Thyroid gland (tissue), 7 donors: ENCODE measurements around the genes KRTAP10-3, KRTAP10-12 and ITGB2.

DNA sequence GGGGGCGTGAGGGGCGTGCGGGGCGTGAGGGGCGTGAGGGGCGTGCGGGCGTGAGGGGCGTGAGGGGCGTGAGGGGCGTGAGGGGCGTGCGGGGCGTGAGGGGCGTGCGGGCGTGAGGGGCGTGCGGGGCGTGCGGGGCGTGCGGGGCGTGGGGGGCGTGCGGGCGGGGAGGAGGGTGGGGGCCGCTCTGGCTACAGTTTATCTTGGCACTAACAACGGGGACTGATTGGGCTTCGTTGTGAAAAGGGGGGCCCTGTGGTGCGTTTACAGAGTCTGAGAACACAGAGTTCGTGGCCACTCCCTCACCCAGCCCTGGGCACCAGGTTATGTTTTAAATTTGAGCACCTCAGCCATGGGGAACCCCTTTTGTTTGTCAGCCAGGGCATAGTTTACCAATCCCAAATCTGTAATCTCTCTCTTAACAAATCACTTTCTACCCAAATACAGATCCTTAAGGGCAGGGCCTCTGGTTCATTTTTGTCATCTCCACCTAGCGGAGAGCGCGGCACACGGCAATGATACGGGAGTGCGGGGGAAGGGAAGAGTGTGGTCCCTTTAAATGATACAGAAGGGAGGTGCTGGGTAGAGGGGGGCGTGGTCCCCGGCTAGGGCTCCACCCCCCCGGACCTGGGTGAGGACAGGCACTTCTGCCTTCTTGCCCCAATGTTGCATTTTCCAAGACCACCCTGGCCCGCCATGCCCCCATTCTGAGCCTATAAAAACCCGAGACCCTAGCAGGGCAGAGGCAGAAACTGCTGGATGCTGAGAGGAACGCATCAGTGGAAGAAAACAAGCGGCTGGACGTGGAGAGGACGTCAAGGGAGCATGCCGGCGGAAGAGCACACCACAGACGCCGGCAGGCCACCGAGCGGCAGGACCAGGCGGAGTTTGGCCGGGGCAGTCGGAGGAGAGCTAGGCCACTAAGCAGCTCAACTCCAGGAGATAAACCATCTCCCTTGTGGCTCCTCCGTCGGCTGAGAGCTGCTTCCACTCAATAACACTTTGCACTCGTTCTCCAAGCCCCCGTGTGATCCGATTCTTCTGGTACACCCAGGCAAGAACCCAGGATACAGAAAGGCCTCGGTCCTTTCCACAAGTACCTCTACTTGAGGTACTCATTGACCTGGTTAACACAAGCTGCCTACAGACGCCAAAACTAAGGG lies 29.9 kb downstream of the LRRC3 start:
- PRO-cap, 2 experiments = peak in 2 of 2 experiments; most common plus-strand start position 748 of the sequence (in 2)
- RAMPAGE, long total RNA, 5 experiments = start-site peak on the plus strand in 1 of 5 experiments, centred at position 662 of the sequence, 12 reads per replicate

GRCh38 chr21:44558583-44558969 lies at the start of gene KRTAP10-3:
Gene KRTAP10-3 (minus strand): TSS chr21:44558795.
- PRO-cap, 2 experiments = no peak in any of the 2 experiments
- RAMPAGE, long total RNA, 5 experiments = no peak in any of the 5 experiments

DNA sequence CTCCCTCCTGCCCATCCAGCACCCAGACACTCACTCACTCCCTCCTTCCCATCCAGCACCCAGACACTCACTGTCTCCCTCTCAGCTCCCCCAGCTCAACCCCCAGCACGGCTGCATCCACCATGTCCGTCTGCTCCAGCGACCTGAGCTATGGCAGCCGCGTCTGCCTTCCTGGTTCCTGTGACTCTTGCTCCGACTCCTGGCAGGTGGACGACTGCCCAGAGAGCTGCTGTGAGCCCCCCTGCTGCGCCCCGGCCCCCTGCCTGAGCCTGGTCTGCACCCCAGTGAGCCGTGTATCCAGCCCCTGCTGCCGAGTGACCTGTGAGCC lies at the start of gene KRTAP10-12:
Gene KRTAP10-12, plus strand, starts transcription at position 93 of the 328 bp plus-strand sequence.
- PRO-cap, 2 experiments = no peak in any of the 2 experiments
- RAMPAGE, long total RNA, 5 experiments = no peak in any of the 5 experiments

DNA sequence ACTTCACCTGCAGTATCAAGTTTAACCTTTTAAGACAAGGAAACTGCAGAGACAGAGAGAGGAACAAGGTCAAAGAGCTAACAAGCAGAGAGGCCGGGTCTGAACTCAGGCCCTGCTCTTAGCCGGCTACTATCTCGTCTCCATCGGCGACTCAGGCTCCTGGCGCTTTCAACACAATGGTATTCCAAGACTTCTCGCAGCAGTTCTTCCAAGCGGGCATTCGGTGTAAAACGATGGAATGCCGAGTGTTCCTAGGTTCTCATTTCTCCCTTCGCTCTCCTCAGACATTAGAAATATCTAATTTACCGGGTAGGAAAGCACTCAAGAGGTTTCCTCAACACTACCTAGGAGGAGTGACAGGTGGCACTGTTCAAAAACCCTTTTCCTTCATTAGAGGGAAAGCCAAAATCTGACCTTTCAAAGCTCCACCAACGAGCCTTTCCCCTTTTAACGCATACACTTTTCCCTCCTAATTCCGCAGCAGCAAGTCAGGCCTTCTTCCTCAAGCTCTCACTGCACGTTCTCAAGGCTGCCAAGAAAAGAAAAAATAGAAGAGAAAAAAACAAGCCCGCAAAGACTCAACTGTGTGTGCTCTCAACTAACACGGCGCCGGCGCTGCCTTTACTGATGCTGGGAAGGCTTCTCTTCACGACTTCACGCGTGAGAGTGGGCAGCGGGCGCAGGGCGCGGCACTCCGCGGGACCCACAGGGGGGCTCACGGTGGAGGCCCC lies 585 bp downstream of the UBE2G2 start:
- PRO-cap, 2 experiments = no peak in any of the 2 experiments
- RAMPAGE, long total RNA, 5 experiments = no peak in any of the 5 experiments

- PRO-cap, 2 experiments = peak in 1 of 2 experiments; most common minus-strand start chr21:44817665 (in 1)
- RAMPAGE, long total RNA, 5 experiments = no peak in any of the 5 experiments
Measured at GRCh38 chr21:44817242-44817789, 546 bp downstream of the SUMO3 start.

DNA sequence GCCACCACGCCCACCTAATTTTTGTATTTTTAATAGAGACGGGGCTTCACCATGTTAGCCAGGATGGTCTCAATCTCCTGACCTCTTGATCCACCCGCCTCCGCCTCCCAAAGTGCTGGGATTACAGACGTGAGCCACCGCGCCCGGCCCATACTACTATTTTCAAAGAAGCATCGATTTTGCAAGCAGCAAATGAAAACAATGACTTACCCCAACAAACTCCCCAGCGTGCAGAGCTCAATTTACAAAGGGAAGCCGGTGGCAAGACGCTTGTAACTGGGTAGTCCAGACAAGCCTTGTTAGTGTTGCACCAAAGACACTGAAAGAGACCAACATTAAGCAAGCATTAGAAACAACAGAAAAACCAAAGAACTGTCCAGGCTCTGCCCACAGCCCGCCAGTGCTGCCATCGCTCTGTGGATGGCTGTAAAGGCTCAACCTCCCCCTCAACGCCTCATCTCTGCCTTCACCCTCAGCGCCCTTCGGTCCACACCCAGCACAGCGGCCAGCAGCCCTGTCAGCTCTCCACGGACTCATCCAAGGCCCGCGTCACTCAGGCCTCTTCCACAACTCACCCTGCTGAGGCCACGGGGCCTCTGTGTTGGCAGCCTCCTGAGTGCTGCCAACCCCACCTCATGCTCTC lies 12.4 kb downstream of the PTTG1IP start:
- PRO-cap, 2 experiments = no peak in any of the 2 experiments
- RAMPAGE, long total RNA, 5 experiments = start-site peak on the minus strand in 3 of 5 experiments, centred at positions 256 to 259 of the sequence, 147 to 347 reads per replicate

DNA sequence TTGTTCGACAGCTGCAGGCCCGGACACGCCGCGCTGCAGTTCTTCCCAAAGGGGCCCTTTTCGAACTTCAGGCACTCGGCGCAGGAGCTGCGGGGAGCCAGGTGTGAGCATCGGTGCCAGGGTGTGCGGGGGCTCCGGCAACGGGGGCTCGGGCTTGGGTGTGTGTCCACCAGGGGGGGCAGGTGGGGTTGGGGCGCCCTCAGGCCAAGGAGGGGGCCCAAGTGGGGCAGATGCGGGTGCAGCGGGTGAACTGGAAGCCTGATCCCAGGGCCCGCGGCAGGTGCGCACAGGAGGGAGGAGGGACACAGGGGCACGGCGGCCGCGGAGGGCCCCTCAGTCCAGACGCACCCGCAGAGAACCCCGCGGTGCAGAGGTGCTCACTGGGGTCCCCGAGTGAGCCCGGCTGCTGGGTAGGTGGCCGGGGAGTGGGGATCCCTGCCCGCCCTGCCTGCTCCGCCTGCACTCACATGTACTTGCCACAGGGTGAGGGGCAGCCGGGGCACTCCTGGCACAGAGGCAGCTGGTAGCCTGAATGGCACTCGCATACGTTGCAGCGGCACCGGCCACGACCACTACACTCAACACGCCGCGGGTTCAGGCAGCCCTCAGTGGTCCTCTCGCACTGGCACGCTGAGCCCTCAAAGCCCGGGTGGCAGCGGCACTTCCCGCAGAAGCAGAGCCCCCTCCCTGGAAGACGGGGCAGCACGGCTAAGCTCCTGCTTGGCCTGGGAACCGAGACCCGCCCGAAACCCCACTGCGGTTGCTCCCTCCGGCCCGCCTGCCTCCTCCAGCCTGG lies 15.5 kb upstream of the PTTG1IP start:
- PRO-cap, 2 experiments = no peak in any of the 2 experiments
- RAMPAGE, long total RNA, 5 experiments = no peak in any of the 5 experiments

- PRO-cap, 2 experiments = no peak in any of the 2 experiments
- RAMPAGE, long total RNA, 5 experiments = no peak in any of the 5 experiments
Measured at GRCh38 chr21:44897407-44898229, 23.1 kb downstream of the ITGB2 start.

GRCh38 chr21:44901386-44901698 lies 19.4 kb downstream of the ITGB2 start:
- PRO-cap, 2 experiments = no peak in any of the 2 experiments
- RAMPAGE, long total RNA, 5 experiments = no peak in any of the 5 experiments

- PRO-cap, 2 experiments = no peak in any of the 2 experiments
- RAMPAGE, long total RNA, 5 experiments = no peak in any of the 5 experiments
Measured at GRCh38 chr21:44907919-44908391, 12.7 kb downstream of the ITGB2 start.

DNA sequence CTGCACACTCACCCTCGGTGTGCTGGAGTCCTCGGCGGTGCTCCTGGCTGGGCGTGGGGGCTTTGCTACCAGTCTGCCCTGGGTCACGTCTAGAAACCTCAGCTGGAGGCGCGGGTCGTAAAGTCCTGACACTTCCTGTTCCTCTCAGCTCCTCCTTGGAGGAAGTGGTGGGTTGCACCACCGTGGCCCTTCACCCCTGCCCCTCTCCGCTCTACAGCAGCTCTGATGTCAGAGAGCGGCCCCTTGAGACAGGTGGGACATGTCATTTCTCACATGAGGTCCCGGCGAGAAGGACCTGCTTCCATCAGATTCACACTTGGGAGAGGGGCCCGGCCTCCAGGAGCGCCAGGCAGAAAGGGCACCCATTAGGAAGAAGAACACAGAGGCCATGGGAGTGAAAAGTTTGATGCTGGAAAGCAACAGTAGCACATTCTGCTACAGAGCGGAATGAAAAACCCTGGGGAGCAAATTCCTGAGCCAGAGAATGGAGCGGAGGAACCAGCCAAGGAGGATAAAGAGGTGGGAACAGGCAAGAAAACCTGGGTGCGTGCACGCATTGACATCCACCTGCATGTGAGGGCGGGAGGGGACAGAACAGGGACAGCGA lies at the start of gene ITGB2:
Gene ITGB2, minus strand, starts transcription at position 91 of the 607 bp plus-strand sequence.
- PRO-cap, 2 experiments = no peak in any of the 2 experiments
- RAMPAGE, long total RNA, 5 experiments = start-site peak on the minus strand in 4 of 5 experiments, centred at positions 74 to 104 of the sequence, 47 to 476 reads per replicate

DNA sequence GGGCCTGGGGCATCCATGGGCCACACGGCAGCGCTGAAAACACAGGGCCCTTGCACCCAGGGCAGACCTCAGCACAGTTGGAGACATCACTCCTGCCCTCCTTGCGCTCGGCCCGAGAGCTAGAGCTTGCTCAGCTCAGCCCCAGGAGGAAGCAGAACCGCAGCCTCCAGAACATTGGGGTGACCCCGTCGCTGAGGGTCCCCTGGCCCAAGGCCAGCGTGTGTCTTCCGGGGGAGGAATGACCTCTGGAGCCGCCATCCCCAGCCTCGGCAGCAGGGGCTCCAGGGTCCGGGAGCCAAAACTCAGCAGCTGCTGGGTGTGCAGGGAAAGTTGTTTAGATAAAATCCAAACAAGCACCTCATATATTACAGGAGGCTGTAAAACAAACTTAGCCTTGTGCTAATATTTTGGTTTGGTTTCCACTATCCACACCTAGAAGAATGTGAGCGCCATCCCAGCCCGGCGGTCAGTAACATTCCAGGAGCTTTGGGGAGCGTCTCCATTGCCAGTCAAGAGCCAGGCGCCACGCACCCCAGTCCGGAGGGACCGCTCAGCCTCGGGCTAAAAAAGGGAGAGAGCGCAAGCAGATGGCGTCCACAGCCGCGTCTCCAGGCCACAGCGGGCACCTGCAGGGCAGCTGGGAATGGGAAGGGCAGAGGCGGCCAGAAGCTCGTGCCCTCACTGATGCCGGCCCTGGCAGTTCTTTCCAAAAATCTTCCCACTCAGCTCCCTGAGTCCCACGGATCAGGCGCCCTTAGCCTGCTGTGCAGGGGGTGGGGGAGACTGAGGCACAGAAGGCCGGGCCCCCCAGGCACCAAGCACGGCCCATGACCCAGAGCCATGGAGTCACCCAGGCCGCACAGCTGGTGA lies 51.9 kb downstream of the SLX9 start:
- PRO-cap, 2 experiments = no peak in any of the 2 experiments
- RAMPAGE, long total RNA, 5 experiments = no peak in any of the 5 experiments

GRCh38 chr21:45051041-45052019 lies 23.1 kb upstream of the ADARB1 start:
- PRO-cap, 2 experiments = no peak in any of the 2 experiments
- RAMPAGE, long total RNA, 5 experiments = no peak in any of the 5 experiments

DNA sequence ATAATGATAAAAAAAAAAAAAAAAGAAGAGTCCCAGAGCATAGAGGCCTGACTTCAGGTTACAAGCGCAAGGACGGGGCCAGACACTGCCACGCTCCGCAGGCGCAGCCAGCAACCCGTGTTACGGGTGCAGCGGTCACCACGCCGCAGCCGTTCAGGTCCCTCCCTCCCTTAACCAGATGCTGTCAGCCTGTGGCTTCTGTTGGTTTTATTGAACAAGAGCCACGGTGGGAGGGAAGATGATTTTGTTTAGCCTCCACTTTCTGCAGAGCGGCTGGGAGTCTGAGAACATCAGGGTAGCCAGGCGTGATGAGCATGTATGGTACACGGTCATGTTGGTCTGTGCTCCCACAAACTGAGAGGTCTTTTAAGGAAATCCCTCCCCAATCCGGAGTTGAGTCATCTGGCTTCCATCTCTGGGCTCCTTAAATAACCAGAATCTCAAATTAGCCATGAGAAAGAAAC lies 18.5 kb upstream of the ADARB1 start:
- PRO-cap, 2 experiments = no peak in any of the 2 experiments
- RAMPAGE, long total RNA, 5 experiments = no peak in any of the 5 experiments

- PRO-cap, 2 experiments = no peak in any of the 2 experiments
- RAMPAGE, long total RNA, 5 experiments = no peak in any of the 5 experiments
Measured at GRCh38 chr21:45074930-45075222, 496 bp downstream of the ADARB1 start.

DNA sequence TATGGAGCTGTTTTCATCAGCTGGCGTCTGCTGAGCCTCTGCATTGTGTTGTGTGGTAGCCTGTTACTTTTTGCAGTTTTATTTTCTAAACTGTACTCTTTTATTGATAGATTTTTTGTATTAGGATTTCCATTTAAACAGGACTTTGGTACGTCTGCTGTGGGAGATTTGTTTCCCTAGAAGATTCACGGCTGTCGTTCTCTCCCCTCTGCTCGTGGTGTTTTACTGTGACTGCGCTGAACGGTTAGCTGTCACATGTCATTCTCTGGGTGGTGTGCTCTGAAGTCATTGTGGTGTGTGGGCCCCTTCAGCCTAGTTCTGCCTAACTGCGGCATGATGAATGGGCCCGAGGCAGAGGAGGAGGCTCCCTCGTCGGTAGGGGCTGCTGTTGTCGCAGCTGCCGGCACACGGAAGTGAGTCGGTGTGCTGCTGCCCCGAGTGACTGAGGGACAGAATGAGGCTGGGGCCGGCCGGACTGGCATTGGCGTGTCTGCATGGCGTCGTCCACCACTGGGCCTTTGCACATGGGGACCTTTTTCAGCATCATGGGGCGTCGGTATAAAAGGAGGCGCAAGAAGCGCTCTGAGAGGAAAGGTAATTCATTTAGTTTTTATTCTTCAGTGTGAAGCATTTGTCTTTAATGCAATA lies 77.9 kb downstream of the ADARB1 start:
- PRO-cap, 2 experiments = no peak in any of the 2 experiments
- RAMPAGE, long total RNA, 5 experiments = no peak in any of the 5 experiments

GRCh38 chr21:45163976-45164737 lies 89.8 kb downstream of the ADARB1 start:
- PRO-cap, 2 experiments = no peak in any of the 2 experiments
- RAMPAGE, long total RNA, 5 experiments = no peak in any of the 5 experiments

DNA sequence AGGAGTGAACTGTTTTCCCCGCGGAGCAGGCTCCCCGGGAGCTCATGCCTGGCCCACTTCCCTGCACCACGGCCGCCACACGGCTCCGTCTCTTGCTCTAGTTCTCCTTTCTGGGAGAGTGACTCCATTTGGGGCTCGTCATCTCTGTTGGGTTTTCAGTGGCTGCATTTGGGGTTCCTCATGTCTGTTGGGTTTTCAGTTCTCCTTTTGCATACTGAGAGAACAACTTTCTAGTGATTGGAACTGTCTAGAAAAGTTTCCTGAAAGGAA lies 77.8 kb downstream of the POFUT2 start:
- PRO-cap, 2 experiments = no peak in any of the 2 experiments
- RAMPAGE, long total RNA, 5 experiments = no peak in any of the 5 experiments

- PRO-cap, 2 experiments = no peak in any of the 2 experiments
- RAMPAGE, long total RNA, 5 experiments = no peak in any of the 5 experiments
Measured at GRCh38 chr21:45269743-45270335, 17.9 kb downstream of the POFUT2 start.

- PRO-cap, 2 experiments = no peak in any of the 2 experiments
- RAMPAGE, long total RNA, 5 experiments = no peak in any of the 5 experiments
Measured at GRCh38 chr21:45321192-45321751, 33.6 kb upstream of the POFUT2 start.